H7 (cell line): ENCODE results near the gene NMBR.

- RAMPAGE, long total RNA = no peak
These were observed 82.1 kb upstream of the CCDC28A start for GRCh38 chr6:138691209-138692081.

- RAMPAGE, long total RNA = no peak
These were observed 49.5 kb upstream of the CCDC28A start for GRCh38 chr6:138724132-138724339.

DNA sequence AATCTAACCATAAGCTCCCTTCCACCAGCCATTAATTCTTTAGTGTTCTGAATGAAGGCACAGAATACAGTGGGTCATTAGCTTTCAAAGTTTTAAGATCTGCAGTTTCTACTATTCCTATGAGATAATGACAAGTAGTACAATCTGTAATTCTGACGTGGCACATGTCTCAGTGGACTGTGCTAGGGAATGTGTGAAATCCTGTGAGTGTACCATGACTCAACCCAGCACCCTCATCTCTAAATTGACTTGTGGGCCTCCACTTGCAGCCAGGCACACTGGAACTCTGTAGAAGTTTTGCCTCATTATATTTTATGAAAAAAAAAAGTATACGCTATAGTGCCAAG lies 16.9 kb downstream of the REPS1 start:
- RAMPAGE, long total RNA = no peak

- RAMPAGE, long total RNA = no peak
These were observed 886 bp downstream of the ABRACL start for GRCh38 chr6:139029430-139029832.

DNA sequence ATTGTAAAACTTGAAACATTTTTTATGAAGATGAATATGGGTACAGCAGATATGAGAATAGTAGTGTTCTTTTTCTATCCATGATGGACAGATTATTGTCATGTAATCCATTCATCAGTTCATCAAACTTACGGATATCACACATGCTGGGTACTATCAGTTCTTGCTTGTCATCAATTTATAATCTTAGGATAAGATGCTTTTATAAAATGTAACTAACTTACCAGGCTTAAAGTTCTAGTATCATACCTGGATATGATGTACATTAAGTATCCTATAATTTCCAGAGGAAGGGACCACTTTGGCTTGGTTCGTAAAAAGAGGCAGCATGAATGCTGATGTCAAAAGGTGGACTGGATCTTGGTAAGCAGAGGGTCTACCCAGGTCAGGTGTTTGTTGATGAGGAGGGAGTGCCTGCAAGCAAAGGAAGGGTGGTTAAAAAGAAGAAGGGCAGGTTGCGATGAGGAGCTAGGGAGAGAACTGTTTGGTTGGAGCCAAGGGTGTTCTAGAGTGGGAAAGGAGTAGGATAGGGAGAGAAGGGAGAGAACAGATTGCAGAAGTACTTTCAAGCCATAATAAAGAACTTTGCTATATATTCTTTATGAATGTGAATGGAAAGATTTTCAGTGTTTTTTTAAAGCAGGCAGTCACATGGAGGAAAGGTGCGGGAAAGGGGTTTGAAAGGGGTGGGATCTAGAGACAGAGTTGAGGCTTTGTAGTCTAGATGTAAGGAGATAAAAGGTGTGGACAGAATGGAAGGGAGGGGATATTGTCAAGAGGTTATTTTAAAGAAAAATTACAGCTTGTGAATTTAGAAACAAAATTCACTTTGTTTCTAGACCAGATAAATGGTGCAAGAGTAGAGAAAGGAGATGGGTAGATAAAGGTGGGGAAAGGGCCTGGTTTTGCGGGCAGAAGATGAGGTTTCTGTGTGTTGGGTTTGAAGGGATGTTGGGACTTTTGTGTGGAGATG lies 35.6 kb downstream of the HECA start:
- RAMPAGE, long total RNA = no peak

- RAMPAGE, long total RNA = no peak
These were observed 36.9 kb downstream of the HECA start for GRCh38 chr6:139171688-139172173.

DNA sequence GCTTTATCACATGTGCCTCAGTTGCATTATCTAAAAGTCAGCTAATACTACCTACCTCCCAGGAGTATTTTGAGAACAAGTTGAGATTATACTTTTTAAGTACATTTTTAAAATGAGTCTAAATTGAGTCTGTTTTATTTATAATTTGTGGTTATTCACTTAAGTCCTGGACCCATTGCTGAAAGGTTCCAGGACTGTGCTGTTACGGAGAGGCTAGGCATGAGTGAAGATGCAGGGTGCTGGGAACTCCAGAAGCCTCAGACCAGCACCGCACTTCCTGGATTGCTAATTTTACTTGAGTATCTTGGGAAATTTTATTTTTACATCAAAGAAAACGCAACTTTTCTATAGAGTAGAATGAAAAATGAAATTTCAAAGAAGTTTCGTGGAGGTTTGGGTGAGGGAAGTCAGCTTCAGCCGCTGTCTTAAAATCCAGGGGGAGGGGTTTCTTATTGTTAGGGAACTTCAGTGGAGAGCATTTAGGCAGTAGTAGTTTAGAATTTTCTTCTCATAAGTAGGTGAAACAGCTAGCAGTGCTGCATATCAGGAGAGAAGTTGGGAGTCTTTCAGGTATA lies 41.4 kb downstream of the HECA start:
- RAMPAGE, long total RNA = no peak

DNA sequence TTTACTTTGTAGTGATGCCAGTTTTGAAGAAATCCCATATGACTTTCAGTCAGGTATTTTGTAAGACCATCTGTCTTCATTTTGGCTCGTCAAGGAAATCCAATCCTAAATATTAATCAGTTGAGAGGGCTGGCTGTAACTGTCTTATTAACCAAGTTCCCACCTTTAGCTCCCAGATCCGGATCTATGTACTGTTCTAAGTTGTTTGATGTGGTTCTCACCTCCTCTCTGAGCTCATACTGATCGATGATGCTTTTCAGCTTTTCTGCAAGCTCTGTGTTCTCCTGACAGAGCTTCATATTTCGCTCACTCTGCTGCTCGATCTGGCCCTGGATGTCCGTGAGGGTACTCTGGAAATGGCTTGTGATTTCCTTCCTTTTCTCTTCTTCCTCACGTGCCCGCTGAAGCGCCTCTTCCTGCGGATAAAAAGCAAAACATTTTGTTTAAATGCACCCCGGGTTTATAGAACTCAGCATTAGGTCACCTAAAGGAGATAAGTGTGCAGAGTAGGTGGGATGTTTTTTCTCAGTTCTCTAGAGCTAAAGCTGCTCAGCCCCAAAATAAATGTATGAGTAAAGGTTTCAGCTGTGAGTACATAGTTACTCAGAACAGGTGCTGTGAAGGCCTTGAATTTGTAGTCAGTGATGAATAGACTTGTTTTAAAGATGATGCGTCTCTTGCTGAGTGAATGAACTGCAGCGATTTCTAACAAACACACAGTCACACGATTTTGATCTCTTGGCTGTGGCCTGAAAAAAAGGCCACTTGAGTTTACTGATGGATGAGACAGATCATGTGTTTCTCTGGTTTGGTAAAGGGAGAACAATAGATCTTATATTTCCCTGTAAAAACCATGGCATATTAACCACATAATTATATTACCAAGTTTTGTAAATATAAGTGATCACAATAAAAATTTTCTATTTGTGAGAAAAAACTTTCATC lies 29.2 kb downstream of the TXLNB start:
- RAMPAGE, long total RNA = no peak

DNA sequence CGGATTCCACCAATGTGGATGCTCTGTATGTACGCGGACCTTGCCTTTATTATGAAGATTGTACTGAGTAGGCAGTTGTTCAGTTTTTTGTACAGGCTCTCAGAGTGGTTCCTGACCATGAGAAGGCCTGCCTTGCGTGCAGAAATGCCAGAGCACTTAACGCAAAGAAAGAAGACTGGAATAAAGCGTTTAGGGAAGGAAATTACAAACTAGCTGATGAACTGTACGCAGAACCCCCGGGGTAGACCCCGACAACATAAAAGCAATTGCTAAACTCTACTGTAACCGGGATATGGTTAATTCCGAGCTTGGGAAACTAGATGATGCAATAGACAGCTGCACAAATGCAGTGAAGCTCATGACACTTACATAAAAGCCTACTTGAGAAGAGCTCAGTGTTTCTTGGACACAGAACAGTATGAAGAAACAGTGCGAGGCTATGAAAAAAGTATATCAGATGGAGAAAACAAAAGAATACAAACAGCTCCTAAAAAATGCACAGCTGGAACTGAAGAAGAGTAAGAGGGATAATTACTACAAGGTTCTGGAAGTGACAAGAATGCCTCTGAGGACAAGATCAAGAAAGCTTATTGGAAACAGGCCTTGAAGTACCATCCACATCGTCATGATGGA lies 35.6 kb downstream of the CITED2 start:
- RAMPAGE, long total RNA = no peak

DNA sequence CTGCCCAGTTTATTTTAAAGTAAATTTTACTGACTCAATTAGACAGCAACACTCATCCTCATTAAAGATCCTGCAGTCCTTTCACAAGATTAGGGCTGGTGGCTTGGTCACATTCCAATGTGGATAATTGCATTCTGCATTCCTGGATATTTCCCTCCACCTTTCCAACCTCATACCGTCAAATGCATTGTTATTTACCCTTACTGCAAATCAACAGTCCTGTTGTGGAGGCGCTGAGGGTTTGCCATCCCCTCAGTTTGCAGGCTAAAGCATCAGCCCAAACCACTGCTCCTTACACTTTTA lies 5.4 kb downstream of the CITED2 start:
- RAMPAGE, long total RNA = no peak

- RAMPAGE, long total RNA = no peak
These were observed 115.9 kb upstream of the CITED2 start for GRCh38 chr6:139490267-139490926.

DNA sequence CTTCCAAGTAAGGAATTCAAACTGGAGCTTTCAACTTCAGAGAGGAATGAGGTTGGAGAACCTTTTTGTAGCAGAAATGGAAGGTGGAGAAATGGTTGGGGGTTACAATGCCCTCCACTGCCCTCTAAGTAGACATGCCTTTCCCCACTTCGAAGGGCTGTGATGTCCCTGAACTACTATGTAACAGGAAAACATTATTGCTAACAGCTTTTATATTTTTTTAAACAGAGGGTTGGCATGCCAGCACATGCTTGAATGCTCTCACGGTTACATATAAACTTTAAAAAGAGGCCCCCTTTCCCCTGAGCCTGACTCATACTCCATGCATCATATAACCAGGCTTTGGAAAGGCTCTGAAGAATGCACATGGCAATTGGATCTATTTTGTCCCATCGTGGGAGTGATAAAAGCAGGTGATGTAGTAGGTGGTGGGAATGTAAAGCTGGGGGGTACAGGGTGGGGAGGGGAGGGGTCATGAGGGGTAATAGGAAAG lies 203.8 kb upstream of the CITED2 start:
- RAMPAGE, long total RNA = no peak

- RAMPAGE, long total RNA = no peak
These were observed 281.6 kb upstream of the CITED2 start for GRCh38 chr6:139656001-139656424.

- RAMPAGE, long total RNA = no peak
These were observed 599.3 kb upstream of the CITED2 start for GRCh38 chr6:139973536-139974396.

GRCh38 chr6:139977782-139978545 lies 603.5 kb upstream of the CITED2 start:
- RAMPAGE, long total RNA = no peak

DNA sequence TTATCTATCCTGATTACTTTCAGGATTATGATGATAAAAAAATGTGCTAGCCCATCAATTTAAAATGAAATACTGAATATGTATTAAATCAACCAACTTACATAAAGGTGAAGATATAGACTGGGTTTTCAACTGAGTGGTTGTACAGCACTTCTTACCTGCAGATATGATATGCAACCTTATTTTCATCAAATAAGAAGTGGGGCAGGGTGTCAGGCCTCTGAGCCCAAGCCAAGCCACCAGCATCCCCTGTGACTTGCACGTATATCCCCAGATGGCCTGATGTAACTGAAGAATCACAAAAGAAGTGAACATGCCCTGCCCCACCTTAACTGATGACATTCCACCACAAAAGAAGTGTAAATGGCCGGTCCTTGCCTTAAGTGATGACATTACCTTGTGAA lies 117.3 kb upstream of the GJE1 start:
- RAMPAGE, long total RNA = no peak

DNA sequence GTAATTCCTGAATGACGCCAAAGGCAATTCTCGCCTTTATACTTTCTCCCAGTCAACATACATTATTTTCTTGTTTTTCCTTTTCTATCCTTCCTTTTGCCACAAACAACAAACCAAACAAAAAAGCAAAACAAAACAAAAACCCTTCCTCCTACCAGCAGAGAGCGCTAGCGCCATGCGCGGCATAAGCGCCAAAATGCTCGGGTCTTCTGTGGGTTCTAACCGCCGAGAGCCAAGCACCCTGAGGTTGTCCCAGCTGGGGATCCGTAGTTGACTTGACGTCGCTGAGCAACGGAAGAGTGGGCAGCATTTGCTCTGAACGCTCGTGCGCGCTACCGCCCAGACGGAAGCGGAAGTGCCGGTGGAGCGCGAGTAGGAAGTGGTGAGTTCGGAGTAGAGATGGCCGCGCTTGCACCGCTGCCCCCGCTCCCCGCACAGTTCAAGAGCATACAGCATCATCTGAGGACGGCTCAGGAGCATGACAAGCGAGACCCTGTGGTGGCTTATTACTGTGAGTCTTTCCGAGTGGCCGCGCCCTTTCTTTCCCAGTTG lies at the start of gene NMBR:
Gene NMBR (minus strand): TSS at position 234 of the 552 bp plus-strand sequence.
- RAMPAGE, long total RNA = start-site peak on the plus strand centred at position 377 of the sequence, 12 bp wide, 198 reads

- RAMPAGE, long total RNA = no peak
These were observed 65.3 kb downstream of the HIVEP2 start for GRCh38 chr6:142879473-142880230.

- RAMPAGE, long total RNA = no peak
These were observed 28.9 kb downstream of the HIVEP2 start for GRCh38 chr6:142915722-142916906.

DNA sequence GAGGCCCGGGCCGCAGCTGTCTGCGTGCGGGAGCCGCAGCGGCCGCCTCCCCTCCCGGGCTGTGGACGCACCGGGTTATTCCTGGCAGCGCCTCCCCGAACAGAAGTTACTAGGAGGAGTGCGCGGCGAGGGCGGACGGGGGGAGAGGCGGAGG lies 1.1 kb upstream of the HIVEP2 start:
- RAMPAGE, long total RNA = no peak